ENCODE results near the gene FAM200A.

DNA sequence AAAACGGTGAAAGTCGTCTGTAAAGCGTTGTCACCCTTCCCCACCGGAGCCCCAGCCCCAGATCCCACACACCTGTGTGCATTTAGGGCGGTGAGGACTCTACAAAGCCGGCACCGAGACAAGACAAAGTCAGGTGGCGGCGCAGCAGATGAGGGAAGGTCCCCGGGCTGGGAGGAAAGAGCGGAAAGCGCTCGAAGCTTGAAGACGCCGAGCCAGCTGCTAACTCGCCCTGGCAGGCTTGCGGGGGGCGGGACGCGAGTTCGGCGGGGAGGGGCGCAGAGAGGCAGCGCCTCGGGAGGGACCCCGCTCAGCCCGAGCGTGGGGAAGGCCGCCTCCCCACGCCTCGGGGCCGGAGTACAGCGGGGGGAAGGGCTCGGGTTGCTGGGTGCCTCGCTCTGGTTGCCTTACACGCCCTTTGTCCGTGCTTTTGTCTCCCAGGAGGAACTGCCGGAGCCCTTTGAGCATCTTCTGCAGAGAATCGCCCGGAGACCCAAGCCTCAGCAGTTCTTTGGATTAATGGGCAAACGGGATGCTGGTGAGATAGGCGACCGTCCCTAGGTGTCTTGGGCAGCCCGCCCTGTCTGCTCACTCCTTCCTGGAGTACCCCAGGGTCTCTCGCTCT is 1.5 kb downstream of the TAC1 start:
- PRO-cap: no peak
CAGE:
- cytosol, long polyA plus RNA: no peak
- long polyA plus RNA: no peak
- nucleus, long polyA plus RNA: no peak

DNA sequence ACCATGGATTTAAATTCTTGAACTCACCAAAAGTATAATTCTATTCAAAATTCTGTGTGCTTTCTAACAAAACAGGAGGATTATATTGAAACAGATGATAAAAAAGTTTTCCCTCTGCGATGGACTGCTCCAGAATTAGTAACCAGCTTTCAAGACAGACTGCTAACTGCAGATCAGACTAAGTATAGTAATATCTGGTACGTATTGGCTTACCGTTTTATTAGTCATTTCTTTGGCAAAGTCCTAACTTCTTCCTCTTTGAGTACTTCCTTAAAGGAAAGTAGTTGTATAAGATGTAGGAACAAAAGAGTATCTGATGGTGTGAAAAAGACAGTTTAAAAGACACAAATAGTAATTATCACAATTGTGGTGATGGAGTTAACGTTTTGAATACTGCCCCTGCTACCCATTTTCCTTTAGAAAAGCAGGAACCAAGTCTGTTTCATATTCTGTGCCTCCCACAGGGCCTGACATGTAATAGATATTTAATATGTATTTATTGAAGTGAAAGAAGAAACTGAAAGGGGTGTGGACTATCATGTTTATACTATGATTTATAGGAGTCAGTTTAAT is 24.4 kb upstream of the BHLHA15 start:
- PRO-cap: no peak
CAGE:
- cytosol, long polyA plus RNA: no peak
- long polyA plus RNA: no peak
- nucleus, long polyA plus RNA: no peak

DNA sequence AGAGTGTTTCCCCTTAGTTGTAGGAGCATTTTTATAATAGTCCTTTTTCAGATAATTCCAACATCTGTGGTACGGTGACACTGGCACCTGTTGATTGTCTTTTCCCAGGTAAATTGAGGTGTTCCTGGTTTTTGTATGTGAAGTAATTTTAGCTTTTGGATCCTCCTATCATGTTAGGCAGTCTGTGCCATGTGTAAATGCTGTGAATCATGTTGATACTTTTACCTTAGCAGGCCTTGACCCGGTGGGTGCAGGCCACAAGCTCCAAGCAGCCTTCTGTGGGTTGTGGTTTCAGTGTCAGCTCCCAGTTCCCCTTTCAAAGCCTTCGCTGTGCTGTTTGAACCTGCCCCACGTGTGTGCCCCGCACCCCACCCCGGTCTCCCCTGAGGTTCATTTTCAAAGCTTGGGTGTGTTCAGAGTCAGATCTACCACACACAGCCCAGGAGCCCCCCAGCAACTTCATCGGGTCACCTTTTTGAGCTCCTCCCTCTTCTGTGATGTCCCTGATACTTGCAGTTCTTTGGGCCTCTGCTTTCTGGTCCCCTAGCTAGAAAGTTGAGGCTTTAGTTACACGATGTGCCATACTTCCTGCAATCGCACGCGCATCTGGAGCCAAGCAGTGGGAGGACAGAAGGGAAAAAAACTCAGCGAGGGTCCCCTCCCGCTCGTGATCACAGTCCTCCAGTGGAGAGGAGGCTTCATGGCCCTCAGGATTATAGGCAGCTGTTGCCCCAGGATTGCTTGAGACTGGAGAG is 8.7 kb upstream of the BHLHA15 start:
- PRO-cap: no peak
CAGE:
- cytosol, long polyA plus RNA: no peak
- long polyA plus RNA: no peak
- nucleus, long polyA plus RNA: no peak

GRCh38 chr7:98204557-98205154 is 6.6 kb upstream of the BHLHA15 start:
- PRO-cap: no peak
CAGE:
- cytosol, long polyA plus RNA: no peak
- long polyA plus RNA: no peak
- nucleus, long polyA plus RNA: no peak

DNA sequence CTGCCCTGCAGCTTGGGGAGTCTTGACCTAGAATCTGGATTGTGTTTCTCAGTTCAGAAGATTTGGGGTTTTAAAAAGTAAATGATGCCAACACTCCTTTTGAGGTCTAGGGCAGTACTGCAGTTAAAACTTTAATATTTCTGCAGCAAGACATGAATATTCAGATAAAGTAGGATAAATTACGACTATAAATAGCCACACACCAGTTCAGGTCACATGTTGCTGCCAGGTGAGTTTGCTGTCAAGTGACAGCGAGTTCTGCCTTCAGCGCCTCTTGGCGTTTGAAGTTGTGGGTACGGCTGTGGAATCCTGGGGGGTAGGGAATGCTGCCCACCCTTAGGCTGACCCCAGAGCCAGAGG is 5.1 kb downstream of the BRI3 start:
- PRO-cap: no peak
CAGE:
- cytosol, long polyA plus RNA: no peak
- long polyA plus RNA: no peak
- nucleus, long polyA plus RNA: no peak

- PRO-cap: no peak
CAGE:
- cytosol, long polyA plus RNA: no peak
- long polyA plus RNA: no peak
- nucleus, long polyA plus RNA: no peak
Observed at GRCh38 chr7:98290779-98291639, 9.5 kb downstream of the BRI3 start.

DNA sequence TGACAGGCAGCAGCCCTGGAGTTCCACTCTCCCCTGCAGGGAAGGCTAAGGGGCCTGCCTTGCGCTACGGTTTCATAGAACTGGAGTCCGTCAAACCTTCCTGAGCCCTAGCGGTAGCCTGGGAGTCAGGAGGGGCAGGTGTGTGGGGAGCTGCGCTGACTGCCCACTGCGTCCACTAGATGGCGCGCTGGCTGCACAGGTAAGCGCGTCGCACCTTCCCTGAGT is 20.0 kb upstream of the BAIAP2L1 start:
- PRO-cap: no peak
CAGE:
- cytosol, long polyA plus RNA: no peak
- long polyA plus RNA: no peak
- nucleus, long polyA plus RNA: no peak

DNA sequence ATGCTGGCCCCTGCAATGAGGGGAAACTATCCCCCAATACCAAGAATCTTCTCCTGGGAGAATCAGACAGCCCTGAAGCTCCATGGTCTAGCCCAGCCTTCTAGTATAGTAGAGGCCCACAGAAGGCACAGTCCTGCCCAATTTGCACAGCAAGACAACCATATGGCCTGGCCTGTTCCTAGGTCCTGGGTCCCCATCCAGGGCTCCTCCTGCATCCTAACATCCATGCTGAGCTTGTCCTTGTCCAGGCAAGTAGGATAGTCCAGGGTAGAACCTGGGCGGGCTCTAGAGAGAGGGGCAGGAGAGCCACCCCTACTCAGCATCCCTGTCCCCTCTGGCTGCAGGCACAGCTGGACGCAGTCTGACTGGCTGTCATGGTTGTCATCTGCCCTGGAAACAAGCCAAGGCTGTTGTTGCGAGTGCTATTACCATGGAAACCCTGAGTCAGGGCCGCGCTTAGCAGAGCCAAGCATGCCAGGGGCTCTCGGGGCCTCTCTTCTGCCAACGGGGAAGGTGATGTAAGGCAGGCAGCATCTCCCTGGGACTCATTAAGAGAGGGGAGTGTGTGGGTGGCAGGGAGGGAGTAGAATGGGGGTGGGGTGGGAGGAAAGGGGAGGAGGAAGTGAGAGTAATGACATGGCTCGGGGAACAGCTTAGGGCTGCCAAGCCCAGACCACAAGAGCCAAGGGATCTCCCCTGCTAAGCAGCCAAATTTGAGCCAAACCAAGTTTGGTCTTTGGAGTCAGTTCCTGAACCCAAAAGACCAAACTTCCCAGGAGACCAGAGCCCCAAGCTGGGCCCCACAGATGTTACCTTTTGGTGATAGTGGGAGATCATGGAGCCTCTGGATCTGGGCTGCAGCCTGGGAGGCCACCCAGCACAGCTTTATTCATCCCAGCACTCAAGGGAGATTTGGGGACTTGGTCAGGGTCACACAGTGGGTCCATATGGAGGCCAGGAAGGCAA is 67.7 kb downstream of the TMEM130 start:
- PRO-cap: no peak
CAGE:
- cytosol, long polyA plus RNA: no peak
- long polyA plus RNA: no peak
- nucleus, long polyA plus RNA: no peak

DNA sequence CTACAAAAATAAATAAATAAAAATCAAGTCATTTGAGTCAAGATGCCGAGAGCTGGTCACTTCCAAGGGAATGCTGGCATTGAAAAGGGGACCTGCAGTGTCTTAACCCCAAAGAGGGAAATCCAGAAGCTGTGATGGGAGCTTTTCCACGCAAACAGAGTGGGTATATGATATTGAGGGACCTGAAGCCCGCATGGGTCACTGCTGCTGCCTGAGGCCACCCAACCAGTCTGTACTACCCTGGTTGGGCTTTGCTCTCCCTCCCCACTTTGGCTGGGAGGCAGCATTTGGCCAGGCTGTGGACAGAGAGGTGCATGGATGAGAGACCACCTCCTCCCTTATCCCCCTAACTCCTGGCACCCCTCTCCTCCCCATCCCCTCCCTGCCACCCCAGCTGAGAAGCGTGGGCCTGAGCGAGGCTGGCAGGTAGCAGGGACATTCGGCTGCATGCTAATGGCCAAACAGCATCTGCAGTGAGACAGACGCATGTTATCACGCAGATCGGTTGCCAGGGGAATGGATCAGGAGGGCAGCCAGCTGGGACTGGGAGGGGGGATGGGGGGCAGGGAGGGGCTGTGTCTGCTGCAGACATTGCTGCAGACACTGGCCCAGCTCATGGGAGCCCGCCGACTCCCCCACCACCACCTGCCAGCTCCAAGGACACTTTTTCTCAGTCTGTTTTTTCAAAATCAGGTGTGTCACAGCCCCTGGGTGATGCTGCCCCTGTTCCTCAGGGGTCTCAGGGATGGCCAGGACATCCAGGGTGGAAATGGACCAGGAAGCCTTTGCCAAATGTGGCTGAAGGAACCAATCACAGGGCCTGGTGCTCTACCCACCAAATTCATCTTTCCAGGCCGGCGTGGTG is 2.5 kb downstream of the TMEM130 start:
- PRO-cap: no peak
CAGE:
- cytosol, long polyA plus RNA: no peak
- long polyA plus RNA: no peak
- nucleus, long polyA plus RNA: no peak

DNA sequence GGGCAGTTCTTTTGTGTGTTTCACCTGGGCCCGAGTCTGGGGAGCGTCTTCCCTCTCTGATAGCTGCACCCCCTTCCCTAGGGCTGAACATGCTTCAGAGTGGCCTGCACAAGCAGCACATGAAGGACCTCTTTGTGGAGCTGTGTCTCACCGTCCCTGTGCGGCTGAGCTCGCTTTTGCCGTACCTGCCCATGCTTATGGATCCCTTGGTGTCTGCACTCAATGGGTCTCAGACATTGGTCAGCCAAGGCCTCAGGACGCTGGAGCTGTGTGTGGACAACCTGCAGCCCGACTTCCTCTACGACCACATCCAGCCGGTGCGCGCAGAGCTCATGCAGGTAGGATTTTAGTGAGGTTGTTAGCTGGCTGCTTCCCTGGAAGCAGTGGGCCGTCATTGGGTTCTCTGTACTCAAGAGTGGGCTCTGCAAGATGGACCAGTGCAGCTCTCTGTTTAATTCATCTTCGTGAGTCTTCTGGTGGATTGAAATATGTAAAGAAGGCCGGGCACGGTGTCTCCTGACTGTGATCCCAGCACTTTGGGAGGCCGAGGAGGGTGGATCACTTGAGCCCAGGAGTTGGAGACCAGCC is 39.1 kb downstream of the TRRAP start:
- PRO-cap: no peak
CAGE:
- cytosol, long polyA plus RNA: no peak
- long polyA plus RNA: no peak
- nucleus, long polyA plus RNA: no peak

DNA sequence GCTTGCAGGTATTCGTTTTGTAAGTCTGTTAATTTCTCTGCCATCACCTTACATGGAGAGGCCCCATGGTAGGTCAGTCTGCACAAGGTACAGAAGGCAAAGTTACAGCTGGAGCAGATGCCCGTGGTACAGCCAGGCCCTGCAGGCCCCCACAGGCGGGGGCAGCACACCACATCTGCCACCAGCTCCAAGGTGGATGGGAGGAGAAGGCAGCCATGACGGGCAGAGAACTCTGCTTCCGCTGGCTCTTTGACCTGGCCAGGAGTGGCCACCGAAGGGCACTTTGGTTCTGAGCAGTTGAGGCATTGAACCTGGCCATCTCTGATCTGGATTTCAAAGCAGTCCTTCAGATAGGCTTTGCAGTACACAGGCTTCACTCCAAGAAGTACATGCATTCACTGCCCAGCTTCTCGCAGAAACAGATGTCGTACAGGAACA is 120.5 kb downstream of the TRRAP start:
- PRO-cap: no peak
CAGE:
- cytosol, long polyA plus RNA: no peak
- long polyA plus RNA: no peak
- nucleus, long polyA plus RNA: no peak

- PRO-cap: no peak
CAGE:
- cytosol, long polyA plus RNA: no peak
- long polyA plus RNA: no peak
- nucleus, long polyA plus RNA: no peak
Observed at GRCh38 chr7:99010246-99010883, 132.0 kb downstream of the TRRAP start.

DNA sequence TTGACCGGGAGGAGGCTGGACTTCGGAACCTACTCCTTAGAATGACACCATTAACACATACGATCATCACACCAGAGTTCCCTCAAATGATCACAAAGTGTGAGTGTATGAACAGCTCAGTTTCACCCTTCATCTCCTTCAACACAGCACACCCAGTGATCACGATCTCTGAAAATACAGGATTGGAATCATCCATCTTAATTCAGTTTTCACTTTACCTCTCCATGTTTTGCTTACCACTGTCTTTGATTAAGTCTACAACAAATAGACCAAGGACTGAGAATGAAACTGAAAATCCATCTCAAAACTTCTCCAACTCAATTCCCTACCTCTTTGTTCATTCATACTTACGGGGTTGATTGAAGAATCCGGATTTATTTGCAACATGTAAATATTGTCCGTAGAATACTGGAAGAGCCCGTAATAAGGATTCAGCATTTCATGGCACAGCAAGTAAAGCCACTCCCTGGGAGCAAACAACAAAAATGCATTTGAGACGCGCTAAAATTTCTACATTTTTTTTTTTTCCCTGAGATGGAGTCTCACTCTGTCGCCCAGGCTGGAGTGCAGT is 102.1 kb downstream of the SMURF1 start:
- PRO-cap: no peak
CAGE:
- cytosol, long polyA plus RNA: no peak
- long polyA plus RNA: no peak
- nucleus, long polyA plus RNA: no peak

GRCh38 chr7:99103731-99104327 is 40.1 kb downstream of the SMURF1 start:
- PRO-cap: no peak
CAGE:
- cytosol, long polyA plus RNA: no peak
- long polyA plus RNA: no peak
- nucleus, long polyA plus RNA: no peak

GRCh38 chr7:99127532-99128113 is 16.3 kb downstream of the SMURF1 start:
- PRO-cap: no peak
CAGE:
- cytosol, long polyA plus RNA: no peak
- long polyA plus RNA: no peak
- nucleus, long polyA plus RNA: no peak

DNA sequence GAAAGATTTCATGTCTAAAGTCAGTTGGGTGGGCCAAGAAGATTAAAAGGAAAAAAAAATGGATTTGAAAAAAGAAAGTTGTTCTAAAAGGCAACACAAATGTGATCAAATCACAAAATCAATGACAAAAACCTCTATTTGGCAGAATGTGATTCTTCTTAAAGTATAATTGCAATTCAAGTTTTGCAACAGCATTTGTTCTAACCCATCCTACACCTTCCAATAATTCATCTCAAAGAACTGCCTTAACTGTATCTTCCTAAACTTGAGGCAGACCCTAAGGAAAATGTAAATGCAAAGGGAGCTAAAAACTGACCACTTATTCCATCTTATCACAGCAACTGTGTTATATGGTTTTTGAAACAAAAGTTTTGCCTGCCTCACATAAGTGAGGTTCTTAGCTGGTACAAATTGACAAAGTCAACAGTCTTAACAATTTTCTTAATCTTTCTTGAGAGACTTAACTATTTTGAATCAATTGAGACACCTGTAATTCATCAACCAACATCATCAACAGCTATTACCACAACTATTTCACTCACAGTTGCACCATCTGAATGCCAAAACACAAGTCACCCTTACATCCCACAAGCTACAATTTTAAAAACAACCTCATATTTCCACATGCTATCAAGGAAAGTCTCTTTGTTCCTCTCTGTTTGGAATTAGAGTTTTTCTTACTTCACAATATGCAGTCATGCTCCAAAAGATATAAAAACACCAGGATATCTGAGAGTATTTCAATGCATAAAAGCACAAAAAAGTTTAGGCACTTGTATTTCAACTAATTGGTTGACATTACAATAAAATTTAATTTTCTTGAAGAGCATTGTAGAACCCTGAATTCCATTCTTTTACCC is 5.0 kb downstream of the SMURF1 start:
- PRO-cap: no peak
CAGE:
- cytosol, long polyA plus RNA: no peak
- long polyA plus RNA: no peak
- nucleus, long polyA plus RNA: no peak

DNA sequence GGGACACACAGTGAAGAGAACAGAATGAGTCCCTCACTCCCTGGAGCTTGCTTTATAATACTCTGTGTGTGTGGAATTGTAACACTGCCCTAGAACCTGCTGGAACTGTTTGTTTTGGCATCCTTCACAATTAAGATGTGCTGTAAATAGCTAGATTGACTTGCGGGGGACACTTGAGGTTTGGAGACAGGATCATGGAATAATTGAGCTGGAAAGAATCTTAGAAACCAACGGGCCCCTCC is 57.7 kb upstream of the ARPC1A start:
- PRO-cap: no peak
CAGE:
- cytosol, long polyA plus RNA: no peak
- long polyA plus RNA: no peak
- nucleus, long polyA plus RNA: no peak

GRCh38 chr7:99379787-99380936 is 5.6 kb downstream of the ARPC1B start:
- PRO-cap: no peak
CAGE:
- cytosol, long polyA plus RNA: no peak
- long polyA plus RNA: no peak
- nucleus, long polyA plus RNA: no peak

DNA sequence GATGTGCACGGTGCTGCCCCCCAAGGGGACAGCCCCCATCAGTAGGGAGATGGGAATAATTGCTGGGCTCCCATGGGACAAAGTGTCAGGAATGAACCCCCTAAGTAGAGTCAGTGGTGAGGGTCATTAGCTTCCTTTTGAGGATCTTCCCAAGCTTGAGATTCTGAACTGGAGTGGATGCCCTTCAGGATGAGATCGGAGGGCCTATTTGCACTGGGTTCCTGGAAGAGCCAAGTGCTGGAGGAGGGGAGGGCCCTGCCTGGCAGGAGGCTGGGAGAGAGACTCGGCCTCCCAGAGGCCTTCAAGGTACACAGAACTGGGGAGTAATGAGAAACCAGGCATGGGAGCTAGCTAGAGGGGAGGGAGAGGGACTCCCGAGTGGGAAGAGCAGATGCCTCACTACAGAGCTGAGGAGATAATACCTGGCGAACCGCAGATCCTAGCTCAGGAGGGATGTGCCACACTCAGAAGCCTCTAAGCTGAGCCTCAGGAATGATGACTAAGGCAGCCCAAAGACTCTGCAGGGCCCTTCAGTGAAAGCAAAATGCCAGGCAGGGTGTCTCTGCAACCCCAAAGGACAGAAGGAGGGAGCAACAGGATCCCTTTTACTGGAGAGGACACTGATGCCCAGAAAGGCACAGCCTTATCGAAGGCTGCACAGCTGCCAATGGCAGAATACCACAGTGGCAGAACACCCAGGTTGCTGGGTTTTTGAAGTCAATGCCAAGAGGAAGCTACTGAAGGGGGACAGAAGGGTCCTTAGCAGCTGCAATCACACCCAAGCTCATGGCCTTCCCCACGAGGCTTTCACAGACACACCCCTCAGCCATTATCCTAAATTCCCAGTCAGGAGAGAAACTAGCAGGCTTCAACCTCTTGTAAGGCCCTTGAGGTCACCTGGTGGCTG is 9.3 kb downstream of the PDAP1 start:
- PRO-cap: no peak
CAGE:
- cytosol, long polyA plus RNA: no peak
- long polyA plus RNA: no peak
- nucleus, long polyA plus RNA: no peak

- PRO-cap: bidirectional peak, plus-strand start at chr7:99552130, minus-strand start at chr7:99552114
CAGE:
- cytosol, long polyA plus RNA: start-site peak on the minus strand at chr7:99552093-99552109, 29 and 54 reads in 2 replicates
- long polyA plus RNA: start-site peak on the minus strand at chr7:99552078-99552117, 26 and 67 reads in 2 replicates
- nucleus, long polyA plus RNA: no peak
Observed at GRCh38 chr7:99551597-99552471, at the start of gene FAM200A. Gene FAM200A, minus strand, starts transcription at chr7:99552114.